ENCODE measurements around a stretch of chr1.

GRCh38 chr1:9733365-9733569 lies 81.7 kb downstream of the PIK3CD start:
- PRO-cap, 3 experiments: no peak in any of the 3 experiments

- PRO-cap, 3 experiments: no peak in any of the 3 experiments
Measured at GRCh38 chr1:9768552-9769027, 55.2 kb downstream of the CLSTN1 start.

- PRO-cap, 3 experiments: no peak in any of the 3 experiments
Measured at GRCh38 chr1:9787736-9788302, 35.9 kb downstream of the CLSTN1 start.

DNA sequence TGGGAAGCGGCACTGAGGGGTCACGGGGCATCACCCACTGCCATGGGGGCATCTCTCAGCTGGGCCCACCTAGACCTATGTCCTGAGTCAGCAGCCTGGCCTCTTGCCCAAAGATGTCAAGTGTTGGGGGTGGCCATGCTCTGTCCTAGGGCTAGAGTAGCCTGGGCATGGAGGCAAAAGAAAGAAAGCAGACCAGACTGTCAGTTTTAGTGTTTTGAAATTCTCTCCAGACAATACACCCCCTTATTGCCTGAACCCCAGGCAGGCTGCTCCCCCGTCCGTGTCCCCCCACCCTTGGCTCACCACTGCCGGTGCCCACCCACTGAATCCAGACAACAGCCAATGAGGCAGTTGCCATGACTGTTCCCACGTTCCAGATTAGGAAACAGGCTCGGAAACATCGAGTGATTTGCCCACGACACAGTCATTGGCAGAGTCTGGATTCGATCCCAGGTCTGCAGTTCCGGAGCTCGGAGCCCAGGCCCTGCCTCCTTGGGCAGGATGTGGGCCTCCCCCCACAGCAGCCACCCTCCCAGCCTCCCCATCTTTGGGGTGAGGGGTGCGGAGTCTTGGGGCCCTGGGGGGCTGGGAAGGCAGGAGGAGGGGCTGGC lies 20.2 kb upstream of the CLSTN1 start:
- PRO-cap, 3 experiments: no peak in any of the 3 experiments

DNA sequence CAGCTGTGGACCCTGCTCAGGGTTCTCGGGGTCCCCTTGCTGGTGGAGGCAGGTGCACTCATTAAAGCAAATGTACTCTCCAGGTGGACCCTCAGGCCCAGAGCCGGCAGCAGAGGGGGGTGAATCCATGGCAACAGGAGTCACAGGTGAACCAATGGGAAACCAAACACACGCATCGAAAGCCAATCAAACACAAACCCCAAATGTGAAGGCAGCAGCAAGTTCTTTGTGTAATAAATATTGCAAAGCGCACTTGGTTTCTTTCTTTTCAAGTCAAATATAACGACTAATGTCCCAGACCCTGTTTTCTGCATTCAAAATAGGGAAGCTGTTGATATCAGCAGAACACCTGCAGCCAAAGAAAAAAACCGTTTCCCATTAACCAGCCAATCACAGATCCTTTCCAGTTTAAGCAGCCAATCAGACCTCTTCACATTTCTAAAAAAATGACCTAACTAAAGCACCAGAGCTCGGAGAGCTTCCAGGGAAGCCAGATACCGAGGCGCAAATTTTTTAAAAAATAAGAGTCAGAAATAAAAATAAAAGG lies 26.2 kb upstream of the CLSTN1 start:
- PRO-cap, 3 experiments: no peak in any of the 3 experiments

DNA sequence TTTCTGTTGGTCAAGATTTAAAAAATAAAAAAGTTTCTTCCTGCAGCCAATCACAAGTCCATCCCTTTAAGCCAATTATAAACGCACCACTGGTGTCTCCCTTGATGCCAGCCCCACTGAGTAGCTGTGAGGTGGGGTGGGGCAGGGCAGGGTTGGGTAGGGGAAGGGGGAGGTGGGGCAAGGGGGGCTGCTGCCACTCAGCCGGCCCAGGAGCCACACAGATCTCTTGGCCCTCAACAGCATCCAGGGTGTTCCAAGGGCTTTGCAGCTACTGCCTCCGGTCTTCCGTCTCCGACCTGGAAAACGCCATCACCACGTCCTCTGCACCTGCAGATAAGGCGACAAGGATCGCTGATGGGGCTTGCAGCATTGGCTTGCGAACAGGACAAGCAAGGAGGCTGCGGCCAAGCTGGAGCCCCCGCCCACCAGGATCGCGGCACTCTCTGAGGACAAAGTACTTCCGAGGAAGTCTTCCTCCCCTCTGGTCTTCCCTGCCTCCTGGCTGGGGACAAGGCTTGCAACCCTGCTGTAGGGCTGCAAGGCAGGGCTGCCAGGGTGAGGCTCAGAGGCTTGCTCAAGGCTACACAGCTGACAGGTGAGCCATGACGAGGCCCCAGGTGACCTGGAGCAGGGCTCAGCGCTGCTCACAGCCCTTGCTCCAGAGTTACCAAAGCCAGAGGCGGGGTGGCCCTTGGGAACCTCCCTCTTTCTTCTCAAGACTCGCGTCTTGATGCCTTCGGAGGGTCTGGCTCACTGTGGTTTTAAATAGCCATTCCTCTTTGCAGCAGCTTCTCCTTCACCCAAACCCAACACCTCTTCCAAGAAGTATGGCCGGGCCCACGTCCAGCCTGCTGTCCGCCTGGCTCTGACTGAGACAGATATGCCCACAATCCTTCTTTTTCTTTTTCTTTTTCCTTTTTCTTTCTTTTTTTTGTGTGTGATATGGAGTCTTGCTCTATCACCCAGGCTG lies 27.0 kb upstream of the CLSTN1 start:
- PRO-cap, 3 experiments: no peak in any of the 3 experiments

DNA sequence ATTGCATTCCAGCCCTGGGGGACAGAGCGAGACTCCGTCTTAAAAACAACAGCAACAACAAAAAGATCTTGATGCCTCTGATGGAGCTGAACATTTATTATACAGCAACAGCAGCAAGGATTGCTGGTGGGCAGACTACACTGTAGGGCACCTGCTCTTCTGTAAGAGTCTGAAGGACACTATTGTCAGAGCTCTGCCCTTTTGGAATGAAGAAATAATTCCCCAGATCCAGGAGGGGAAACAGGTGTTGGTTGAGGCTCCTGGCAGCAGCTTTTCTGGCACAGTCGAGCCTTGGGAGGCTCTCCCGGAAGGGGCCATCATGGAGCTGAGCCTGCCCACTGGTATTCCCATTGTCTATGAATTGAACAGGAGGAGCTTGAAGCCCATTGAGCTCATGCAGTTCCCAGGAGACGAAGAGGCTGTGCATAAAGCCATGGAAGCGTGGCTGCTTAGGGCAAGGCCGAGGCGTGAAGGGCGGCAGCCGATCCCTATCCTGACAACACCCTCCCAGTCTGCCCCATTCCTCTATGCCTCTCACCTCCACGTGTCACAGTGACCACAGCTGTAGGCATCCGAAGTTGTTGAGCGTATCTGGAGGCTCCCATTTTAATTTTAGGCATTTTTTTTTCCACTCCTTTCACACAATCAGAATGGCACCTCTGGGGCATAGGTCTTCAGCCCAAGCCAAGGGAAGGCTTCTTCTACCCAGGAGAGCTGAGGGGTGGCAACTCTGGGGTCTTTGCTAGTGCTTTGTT lies 26.6 kb downstream of the UBE4B start:
- PRO-cap, 3 experiments: no peak in any of the 3 experiments

DNA sequence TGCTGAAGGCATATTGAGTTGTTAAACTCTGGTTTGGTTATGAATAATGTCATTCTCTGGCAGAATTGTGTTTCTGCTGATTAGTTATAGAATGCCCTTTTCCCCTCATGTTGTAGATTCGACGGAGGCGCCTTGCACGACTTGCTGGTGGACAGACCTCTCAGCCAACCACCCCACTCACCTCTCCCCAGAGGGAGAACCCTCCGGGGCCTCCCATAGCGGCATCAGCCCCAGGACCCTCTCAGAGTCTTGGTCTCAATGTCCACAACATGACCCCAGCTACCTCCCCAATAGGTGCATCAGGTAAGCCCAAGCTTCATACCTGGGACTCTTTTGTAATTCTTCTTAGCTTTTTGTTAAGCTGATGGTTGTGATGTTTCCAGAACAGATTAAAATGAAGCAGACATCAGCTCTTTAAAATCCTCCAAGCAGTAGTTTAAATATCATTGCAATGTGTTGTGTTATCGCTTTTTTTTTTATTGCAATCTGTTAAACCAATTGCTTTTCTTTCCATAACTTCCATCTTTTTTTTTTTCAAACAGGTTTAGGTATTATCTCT lies 39.2 kb downstream of the UBE4B start:
- PRO-cap, 3 experiments: no peak in any of the 3 experiments

DNA sequence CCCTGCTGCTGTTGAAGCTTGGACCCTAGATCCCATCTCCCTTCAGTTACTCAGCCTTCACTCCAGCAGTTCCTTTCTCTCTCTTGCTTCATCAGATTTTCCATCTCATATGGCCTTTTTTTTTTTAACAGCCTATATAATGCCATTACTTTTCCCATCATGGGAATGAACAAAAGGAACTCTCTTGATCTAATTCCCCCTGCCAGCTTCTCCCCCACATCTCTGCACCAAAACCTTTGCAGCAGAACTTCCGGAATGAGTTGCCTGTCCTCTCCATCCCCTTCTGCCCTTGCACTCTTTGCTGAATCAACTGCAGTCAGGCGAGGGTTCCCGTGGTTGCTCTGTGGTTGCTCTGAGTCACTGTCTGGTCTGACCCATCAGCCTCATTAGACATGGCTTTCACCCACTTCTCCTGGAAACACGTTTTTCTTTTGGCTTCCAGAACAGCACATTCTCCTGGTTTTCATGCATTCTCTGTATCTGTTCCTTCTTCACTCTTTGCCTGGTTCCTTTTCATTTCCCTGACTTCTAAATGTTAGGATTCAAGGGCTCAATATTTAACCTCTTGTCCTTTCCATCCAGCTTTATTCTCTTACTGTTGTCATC lies 41.6 kb downstream of the UBE4B start:
- PRO-cap, 3 experiments: no peak in any of the 3 experiments

- PRO-cap, 3 experiments: no peak in any of the 3 experiments
Measured at GRCh38 chr1:10170822-10171451, 39.4 kb upstream of the KIF1B start.

- PRO-cap, 3 experiments: no peak in any of the 3 experiments
Measured at GRCh38 chr1:10179246-10180102, 30.9 kb upstream of the KIF1B start.

GRCh38 chr1:10325464-10325873 lies 73.4 kb upstream of the PGD start:
- PRO-cap, 3 experiments: no peak in any of the 3 experiments

GRCh38 chr1:10556040-10556815 lies 81.5 kb downstream of the PEX14 start:
- PRO-cap, 3 experiments: no peak in any of the 3 experiments

DNA sequence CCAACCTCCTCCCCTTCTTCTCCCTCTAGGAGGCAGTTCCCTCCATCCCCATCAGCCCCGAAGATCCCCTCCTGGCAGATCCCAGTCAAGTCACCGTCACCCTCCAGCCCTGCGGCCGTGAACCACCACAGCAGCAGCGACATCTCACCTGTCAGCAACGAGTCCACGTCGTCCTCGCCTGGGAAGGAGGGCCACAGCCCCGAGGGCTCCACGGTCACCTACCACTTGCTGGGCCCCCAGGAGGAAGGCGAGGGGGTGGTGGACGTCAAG lies 154.7 kb downstream of the PEX14 start:
- PRO-cap, 3 experiments: no peak in any of the 3 experiments

- PRO-cap, 3 experiments: no peak in any of the 3 experiments
Measured at GRCh38 chr1:10642165-10642795, 154.2 kb downstream of the CASZ1 start.

DNA sequence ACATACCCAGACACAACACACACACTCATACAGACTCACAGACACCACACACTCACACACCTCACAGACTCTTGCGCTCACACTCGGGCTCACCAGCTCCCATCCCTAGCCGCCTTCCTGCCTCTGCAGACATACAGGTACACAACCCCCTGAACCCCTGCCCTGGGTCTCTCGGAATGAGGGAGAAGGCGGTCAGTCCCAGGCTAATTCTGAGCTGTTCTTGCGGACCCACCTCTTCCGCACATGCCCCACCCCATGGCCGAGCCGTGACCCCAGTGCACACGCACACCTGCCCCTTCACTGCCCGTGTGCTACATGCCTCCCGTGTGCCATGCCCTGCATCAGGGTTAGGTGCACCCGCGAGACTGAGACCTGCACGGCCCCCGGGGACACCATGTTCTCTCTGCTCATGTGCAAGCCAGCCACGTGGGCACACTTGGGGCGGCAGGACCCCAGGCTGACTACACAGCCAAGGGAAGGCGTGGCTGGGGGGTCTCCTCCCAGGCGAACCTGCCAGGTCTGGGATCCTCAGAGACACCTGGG lies 133.7 kb downstream of the CASZ1 start:
- PRO-cap, 3 experiments: no peak in any of the 3 experiments

GRCh38 chr1:10663541-10664286 lies 132.7 kb downstream of the CASZ1 start:
- PRO-cap, 3 experiments: peak in 1 of 3 experiments; most common minus-strand start chr1:10663765 (in 1)

GRCh38 chr1:10678226-10678709 lies 118.2 kb downstream of the CASZ1 start:
- PRO-cap, 3 experiments: no peak in any of the 3 experiments

- PRO-cap, 3 experiments: peak in 2 of 3 experiments; most common plus-strand start chr1:10698921 (in 1); most common minus-strand start chr1:10698825 (in 1)
Measured at GRCh38 chr1:10698630-10699943, 97.4 kb downstream of the CASZ1 start.

DNA sequence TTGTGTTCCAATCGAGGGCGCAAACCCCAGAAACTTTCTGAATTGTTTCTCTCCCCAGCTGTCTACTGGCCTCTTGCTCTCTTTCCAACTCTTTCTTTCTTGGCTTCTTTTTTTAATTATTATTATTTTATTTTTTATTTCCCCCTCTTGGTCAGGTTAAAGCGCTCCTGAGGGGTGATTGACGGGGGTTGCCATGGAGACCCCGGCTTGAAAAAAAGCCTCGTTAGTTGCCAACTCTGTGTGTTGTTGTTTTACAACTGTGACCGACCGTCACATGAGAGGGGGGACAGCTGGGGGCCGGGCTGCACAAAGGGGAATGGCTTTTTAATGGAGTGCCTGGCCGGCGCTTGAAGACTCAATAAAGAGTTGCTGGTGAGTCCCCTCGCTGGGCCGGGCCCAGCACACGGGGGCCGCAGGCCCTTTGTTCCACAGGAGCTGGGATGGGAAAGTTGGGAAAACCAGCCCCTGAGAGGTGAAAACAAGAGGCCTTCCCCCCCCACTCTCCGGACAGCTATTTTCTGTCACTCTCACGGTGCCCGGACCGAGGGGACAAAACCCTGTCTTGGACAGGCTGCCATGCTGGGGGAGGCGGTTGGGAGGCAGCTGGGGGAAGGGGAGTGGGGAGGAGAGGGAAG lies 67.8 kb downstream of the CASZ1 start:
- PRO-cap, 3 experiments: no peak in any of the 3 experiments